ENCODE data around the gene TLR4.

- PRO-cap, 2 experiments, result peak in 2 of 2 experiments; most common plus-strand start chr9:114387314 (in 2); most common minus-strand start chr9:114387237 (in 2)
These were observed 740 bp downstream of the AKNA start for GRCh38 chr9:114386997-114387486.

GRCh38 chr9:114493291-114494023 lies 11.8 kb downstream of the WHRN start:
- PRO-cap, 2 experiments, result peak in 1 of 2 experiments; most common plus-strand start chr9:114493786 (in 1); most common minus-strand start chr9:114493583 (in 1)

GRCh38 chr9:114588175-114589084 lies 861 bp downstream of the ATP6V1G1 start:
- PRO-cap, 2 experiments, result peak in 1 of 2 experiments; most common minus-strand start chr9:114588980 (in 1)

- PRO-cap, 2 experiments, result no peak in any of the 2 experiments
These were observed 4.8 kb downstream of the ATP6V1G1 start for GRCh38 chr9:114592243-114592893.

- PRO-cap, 2 experiments, result no peak in any of the 2 experiments
These were observed 60.5 kb downstream of the TNFSF8 start for GRCh38 chr9:114869869-114870281.

- PRO-cap, 2 experiments, result no peak in any of the 2 experiments
These were observed 2.4 kb downstream of the TNFSF8 start for GRCh38 chr9:114927970-114928472.

- PRO-cap, 2 experiments, result no peak in any of the 2 experiments
These were observed 53.4 kb upstream of the TNFSF8 start for GRCh38 chr9:114983844-114984118.

- PRO-cap, 2 experiments, result peak in 2 of 2 experiments; most common plus-strand start chr9:117704191 (in 1); most common minus-strand start chr9:117704412 (in 1)
These were observed at the start of gene TLR4 for GRCh38 chr9:117703750-117705007. Gene TLR4 (plus strand): TSS chr9:117704403.

DNA sequence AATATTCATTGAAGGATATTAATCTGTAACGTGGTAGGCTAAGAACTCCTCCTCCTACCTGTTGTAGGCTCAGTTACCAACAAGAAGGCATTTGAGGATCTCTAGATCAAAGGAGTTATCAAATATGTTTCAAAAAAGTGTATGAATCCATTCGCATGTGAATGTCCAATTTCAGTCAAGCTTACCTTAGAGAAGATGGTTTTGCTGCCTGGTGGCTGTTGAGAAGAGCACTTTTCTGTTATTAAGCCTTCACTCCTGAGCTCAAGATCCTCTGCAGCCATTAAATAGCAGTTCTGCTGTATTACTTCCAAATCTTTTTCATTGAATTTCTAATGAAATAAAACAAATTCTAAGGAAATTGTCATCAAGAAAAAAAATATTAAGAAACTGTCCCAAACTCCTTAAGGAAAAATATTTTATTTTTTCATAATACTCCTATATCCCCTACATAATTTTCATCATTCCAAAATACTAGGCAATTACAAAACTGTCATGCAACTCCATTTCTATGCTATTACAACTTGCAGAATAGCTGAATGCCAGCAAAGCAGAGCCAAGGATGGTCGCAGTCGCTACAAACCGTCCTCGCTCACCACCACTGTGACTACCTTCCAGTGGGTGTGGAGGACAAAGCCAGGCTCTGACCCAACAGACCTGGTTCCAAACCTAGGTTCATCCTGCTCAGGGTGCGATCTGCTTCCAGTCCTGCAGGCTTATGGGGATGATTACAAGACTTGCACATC lies 92.7 kb downstream of the CDK5RAP2 start:
- PRO-cap, 2 experiments, result no peak in any of the 2 experiments

DNA sequence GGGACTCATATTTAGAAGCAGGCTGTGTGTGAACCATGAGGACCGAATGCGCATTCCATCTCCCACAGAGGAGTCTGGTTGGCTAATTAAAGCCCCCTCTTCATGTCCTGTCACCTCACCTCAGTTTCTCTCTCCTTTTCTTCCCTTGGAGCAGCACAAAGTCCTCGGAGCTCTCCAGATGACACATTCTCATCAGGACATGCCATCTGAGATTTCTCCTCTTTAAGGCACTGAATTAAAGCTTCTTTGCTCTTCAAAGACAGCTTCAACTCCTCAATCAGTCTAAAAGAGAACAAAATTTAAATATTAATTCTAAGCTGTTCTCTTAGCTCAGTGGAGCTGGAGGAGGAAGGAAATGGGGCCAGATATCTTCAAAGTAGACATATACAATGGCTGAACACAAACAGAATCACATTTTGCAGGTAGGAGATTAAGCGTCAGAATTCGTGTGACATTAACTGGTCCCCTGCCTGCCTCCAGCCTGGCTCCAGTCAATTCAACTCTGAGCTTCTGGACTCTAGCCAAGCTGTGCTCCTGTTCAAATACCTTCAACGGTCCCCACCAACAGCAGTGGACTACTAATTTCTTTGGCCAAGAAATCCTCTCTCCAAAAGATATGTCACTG lies 50.0 kb downstream of the CDK5RAP2 start:
- PRO-cap, 2 experiments, result no peak in any of the 2 experiments

DNA sequence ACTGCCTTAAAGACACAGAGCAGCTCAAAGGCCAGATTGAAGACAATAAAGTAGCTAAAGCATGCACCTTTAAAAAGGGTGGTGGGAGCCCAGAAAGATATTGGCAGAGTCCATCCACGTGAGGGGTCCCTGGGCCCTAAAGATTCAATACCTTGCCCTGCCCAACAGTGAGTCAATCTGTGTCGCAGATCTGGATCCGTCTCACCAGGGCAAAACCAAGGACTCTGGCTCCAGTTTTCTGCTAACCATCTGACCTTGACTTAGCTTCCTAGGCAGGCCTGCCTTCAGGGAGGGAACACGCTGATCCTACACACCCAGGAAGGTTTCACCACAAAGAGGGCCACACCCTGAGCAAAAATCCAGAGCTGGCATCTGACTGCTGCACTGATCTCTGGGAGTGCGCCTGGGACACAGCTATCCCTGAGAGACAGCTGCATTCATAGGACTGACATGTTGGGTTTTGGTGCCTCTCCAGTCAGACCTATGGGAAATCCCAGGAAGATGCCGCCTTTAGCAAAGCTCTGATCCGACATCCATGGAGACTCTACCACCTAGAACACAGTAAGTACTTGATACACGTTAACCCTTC lies 47.6 kb downstream of the CDK5RAP2 start:
- PRO-cap, 2 experiments, result no peak in any of the 2 experiments

- PRO-cap, 2 experiments, result no peak in any of the 2 experiments
These were observed 9.3 kb upstream of the MEGF9 start for GRCh38 chr9:120723528-120723939.

- PRO-cap, 2 experiments, result no peak in any of the 2 experiments
These were observed 27.4 kb downstream of the FBXW2 start for GRCh38 chr9:120765675-120766280.

GRCh38 chr9:120877819-120878080 lies 762 bp upstream of the PHF19 start:
- PRO-cap, 2 experiments, result no peak in any of the 2 experiments

DNA sequence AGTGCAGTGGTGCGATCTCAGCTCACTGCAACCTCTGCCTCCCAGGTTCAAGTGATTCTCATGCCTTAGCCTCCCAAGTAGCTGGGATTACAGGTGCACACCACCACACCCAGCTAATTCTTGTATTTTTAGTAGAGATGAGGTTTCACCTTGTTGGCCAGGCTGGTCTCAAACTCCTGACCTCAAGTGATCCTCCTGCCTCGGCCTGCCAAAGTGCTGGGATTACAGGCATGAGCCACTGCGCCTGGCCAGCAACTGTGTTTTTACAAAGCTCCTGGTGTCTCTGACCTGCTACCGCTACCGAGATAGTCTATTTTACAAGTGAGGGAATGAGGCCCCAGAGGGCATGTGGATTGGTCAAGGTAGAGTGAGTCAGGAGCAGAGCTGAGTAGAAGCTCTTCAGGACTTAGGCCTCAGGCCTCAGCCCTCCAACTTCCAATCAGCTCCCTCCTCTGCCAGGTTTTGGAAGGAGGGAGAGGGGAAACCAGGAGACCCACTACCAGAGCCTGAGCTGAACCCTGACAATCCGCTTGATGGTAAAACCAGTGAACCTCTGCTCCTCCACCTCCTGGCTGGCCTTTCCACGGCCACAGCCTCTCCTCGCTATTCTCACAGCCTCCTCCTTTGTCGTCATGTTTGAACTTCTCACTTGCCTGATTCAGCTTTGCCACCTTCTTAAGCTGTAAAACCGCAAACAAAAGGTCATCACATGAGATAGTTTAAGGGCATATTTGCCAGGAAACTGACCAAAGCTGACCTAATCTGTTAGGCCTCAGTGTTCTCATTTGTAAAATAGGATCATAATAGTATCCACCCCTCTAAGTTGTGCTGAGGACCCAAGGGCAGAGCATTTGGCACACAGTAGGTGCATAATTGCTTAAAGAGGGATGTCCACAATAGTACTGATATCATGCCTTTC lies 1.9 kb downstream of the TRAF1 start:
- PRO-cap, 2 experiments, result no peak in any of the 2 experiments

DNA sequence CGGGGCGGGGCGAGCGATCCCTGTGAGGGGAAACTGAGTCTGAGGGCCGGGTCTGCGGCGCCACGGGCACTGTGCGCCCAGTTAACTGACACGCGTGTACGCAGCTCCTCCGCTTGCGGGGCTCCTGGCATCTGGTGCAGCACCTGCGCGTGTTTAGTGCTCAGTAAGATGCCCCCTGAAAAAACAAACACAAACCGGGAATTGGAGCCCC lies 2.6 kb upstream of the TRAF1 start:
- PRO-cap, 2 experiments, result no peak in any of the 2 experiments

DNA sequence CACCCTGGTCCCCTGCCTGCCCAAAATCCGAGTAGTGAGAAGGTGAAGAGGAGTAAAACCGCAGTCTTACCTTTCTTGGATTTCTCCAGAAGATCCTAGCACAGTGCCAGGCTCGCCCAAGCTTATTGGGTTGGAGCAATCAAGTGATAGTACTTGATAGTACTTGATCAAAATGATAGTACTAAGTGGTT lies 2.8 kb upstream of the TRAF1 start:
- PRO-cap, 2 experiments, result no peak in any of the 2 experiments

DNA sequence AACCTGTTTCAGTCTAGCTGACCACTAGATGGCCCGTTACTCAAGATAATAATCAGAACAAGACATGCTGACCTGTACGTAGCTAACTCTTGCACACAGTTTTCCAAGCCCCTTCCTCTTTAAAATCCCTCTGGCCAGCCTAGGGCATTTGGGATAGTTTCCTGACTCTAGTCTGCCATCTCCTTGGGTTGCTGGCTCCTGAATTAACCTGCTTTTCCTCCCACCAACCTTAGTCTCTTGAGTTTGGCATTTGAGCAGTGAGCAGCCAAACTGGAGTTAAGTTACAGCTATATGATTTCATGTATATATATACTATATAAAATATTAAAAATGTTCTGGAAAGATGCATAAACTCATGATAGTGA lies 59.3 kb upstream of the TRAF1 start:
- PRO-cap, 2 experiments, result no peak in any of the 2 experiments

GRCh38 chr9:120988765-120989504 lies 61.1 kb downstream of the C5 start:
- PRO-cap, 2 experiments, result no peak in any of the 2 experiments

DNA sequence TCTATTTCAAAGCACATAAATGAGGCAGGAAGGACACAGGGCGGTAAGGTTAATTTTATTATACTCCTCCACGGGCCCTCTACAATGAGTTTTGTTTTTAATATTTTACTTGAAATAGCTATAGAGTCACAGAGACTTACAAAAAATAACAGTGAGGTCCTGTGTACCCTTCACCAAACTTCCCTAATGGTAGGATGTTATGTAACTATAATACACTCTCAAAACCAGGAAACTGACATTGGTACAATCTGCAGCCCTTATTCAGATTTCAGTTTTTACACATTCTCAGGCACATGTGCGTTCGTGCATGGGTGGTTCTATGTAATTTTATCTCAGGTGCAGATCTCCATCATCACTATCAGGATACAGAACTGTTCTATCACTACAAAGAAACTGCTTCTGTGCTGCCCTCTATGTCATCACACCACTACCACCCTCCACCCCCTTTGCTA lies 16.5 kb downstream of the RAB14 start:
- PRO-cap, 2 experiments, result no peak in any of the 2 experiments

All from Metastatic Liver Carcinoma in the Lung (tissue), 2 donors.